NALM6 (cell line): Measurements from ENCODE around the gene GLIPR1.

DNA sequence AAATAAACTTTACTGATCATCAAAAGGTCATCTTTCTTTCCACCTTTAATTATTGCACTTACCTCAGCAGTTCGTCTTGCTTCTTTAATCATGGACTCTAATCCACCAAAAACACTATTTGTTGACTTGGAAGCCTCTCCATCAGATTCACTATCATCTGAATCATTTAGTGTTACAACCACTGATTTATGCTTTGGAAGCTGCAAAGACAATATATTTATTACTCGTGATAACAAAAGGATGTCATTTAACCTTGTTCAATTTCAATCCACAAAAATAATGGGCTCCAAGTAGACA lies 28.3 kb downstream of the ZFC3H1 start:
- PRO-cap = no peak

GRCh38 chr12:71694214-71695006 lies 8.5 kb downstream of the TMEM19 start:
- PRO-cap = bidirectional peak, plus-strand start at chr12:71694715, minus-strand start at chr12:71694626

- PRO-cap = no peak
Measured at GRCh38 chr12:71770830-71771369, 16.2 kb downstream of the RAB21 start.

DNA sequence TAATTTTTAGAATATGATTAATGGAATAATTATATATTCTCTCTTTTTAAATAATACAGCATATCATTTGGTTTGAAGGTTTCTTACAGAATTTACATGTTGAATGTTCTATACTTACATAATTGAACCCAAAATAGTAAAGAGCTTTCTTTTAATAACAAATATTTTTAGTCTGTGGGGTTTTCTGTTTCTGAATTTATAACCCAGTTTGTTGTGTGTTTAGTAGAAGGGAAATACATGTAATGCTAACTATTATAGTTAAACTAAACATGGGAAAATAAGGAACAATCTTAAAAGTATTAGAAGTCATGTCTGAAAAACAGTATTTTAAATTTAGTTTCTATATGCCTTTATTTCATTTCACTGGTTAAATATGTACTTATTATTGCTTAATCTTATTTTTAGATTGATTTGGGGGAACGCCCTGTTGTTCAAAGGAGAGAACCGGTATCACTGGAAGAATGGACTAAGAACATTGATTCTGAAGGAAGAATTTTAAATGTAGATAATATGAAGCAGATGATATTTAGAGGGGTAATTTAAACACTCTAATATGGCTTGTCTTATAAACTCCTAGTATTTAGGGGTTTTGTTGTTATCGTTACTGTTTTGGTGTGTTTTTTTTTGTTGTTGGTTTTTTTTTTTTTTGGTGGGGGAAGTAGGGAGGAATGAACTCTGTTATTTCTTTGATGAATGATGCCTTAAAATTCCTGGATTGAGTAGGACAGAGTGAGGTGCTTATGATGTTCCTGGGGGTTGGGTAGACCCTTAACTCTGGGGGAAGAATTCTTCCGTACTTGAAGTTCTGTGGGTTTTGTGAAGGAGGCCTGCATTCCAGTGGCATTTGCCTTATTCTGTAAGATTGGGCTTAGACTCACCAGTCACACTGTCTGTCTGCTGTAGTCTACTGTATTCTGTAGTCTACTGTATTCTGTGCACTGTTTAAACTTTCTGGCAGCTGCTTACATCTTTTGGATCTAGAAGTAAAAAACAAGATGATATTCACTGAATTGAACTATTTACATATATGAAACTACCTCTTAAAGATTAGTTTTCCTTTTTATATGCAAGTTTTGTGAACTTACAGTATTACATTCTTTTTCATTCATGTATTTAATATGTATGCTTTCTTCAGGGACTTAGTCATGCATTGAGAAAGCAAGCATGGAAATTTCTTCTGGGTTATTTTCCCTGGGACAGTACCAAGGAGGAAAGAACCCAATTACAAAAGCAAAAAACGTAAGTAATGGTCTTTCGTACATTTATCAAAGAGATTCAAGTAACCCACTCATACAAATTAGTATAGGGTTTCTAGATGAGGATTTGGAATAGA lies 42.6 kb upstream of the TPH2 start:
- PRO-cap = no peak

DNA sequence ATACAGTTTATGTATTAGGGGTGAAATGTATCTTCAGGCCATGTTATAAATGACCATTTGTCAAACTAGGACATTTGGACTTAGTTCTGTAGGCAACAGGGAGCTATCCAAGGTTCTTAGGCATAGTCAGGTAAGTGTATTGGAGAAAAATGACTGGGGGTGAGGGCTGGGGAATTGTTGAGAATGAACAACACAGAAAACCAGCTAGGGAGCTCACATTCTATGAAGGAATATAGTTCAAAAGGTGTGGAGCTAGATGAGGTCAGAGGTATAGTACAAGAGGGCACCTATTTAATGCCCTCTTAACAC lies 42.6 kb downstream of the TPH2 start:
- PRO-cap = no peak

DNA sequence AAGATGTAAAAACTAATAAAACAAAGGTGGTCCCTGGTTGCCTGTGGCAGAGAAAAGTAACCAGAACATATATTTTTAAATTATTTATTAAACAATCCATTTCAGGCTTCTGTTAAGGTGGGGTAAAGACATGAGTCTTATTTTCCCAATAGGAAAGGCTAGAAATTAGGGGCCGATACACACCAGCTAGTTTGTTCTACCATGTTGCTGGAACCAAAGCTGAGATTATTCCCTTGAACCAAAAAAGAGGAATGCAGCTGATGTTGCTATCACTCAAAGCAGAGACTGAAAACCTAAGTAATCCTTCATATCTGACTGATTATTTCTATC lies 812.6 kb upstream of the ATXN7L3B start:
- PRO-cap = no peak

GRCh38 chr12:74953425-74953896 lies 256.2 kb downstream of the KCNC2 start:
- PRO-cap = no peak

- PRO-cap = no peak
Measured at GRCh38 chr12:75480438-75481500, at the start of gene GLIPR1. Gene GLIPR1 (plus strand): TSS chr12:75480755.

DNA sequence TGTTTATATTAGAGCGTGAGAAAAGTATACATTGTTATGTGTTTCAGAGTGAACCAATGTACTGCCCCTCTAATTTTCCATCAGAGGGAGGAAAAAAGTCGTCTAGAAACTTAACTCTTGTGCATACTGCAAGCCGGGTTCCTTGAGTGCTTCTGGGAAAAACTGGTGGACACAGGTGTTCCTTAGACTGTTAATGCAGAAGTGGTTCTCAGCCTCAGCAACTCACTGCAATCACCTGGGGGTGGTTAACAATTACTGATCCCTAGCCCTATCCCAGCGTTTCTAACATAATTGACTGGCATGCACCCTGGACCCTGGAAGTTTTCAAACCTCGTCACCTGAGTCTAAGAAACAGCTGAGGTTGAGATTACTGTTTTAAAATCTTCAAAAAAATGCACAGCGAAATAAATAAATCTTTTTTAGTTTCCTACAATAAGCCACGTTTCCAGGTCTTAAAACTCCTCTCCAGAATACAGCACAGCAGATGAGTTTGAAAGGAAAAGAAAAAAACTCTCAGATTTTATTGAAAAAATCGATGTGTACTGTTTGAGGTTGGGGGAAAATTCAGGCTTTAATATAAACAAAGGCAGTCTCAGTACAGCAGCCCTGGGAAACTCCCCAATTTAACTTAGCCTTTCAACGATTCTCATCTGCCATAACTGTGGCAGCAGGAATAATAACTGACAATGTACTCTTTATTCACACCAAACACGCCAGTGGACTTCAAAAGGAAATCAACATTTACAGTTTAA lies 98.4 kb downstream of the NAP1L1 start:
- PRO-cap = no peak

- PRO-cap = no peak
Measured at GRCh38 chr12:76025795-76026178, 58.7 kb downstream of the NAP1L1 start.

GRCh38 chr12:76029766-76030440 lies 54.6 kb downstream of the NAP1L1 start:
- PRO-cap = no peak

DNA sequence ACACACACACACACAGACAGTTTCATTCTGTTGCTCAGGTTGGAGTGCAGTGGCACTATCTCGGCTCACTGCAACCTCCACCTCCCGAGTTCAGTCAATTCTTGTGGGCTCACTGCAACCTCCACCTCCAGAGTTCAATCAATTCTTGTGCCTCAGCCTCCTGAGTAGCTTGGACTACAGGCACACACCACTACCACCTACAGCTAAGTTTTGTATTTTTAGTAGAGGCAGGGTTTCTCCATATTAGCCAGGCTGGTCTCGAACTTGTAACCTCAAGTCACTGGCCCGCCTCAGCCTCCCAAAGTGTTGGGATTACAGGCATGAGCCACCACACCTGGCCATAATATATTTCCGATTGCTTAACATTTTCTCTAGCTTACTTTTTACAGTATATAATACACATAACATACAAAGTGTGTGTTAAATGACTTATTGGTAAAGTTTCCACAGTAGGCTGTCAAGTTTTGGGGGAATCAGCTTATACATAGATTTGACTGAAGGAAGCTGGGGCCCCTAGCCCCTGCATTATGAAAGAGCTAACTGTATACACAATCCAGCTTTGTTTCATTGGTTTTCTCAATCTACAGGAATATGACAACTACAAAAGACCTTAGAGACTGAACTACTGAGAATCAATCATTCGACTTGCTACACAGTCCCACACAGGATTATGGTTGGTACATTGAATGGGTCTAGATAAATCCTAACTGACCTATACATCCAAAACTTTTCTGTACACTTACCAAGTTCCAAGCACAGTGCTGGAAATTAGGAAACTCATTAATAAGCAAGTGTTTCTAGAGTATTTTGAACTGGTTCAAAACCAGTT lies 43.7 kb downstream of the NAP1L1 start:
- PRO-cap = no peak

DNA sequence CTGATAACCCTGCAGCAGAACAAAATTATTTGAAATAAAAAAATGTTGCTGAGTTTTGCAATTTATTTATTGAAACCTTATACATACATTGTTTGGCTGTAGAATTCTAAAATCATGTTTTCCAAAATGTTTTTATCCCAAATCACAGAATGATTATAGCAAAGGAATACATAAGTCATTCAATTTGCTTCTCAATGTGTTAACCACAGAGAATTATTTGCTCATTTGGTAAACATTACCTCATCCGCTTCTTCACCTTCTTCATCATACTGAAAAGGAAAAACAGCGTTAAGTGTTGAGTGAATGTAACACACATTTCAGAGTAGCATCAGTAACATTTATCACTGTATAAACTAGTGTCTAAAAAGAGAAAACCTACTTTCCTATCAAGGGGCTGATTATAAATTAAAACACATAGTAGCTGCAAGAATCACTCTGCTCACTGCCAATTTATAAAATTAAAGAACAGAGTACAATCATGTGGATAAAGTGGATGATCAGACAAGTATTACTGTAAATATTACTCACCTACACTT lies 34.9 kb downstream of the NAP1L1 start:
- PRO-cap = no peak

GRCh38 chr12:76467566-76468340 lies 91.8 kb downstream of the OSBPL8 start:
- PRO-cap = no peak

DNA sequence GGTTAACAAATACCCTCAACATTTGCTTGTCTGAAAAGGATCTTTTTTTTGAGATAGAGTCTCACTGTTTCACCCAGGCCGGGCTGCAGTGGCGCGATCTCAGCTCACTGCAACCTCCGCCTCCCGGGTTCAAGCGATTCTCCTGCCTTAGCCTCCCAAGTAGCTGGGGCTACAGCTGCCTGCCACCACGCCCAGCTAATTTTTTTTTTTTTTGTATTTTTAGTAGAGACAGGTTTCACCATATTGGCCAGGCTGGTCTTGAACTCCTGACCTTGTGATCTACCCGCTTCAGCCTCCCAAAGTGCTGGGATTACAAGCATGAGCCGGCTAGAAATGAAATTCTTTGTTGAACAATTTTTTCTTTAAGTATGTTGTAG lies 45.5 kb downstream of the OSBPL8 start:
- PRO-cap = no peak

DNA sequence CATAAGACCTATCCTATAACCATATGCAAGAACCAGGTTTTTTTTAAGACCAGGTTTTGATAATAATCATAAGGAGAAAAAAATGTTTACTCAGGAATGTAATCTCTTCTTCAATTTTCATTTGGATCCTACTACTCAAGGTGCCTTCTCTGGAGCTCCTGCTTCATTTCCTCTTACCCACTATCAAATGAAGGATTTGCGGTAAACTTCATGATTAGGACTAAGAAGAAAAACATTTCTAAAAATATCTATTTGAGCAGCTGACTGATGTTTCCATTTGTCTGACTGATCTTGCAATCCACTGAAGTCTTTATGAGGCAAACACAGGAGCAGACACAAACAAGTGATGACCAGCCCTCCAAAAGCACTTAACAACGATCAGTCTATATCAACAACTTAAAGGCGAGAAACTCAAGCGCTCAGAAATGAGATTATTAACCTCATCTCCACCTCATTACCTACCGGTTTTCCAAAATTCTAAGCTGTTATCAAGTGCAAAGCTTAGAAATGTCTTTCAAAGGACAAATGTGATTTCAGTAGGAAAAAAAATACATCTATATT lies 26.3 kb downstream of the OSBPL8 start:
- PRO-cap = no peak

GRCh38 chr12:76782229-76782797 lies 18.4 kb downstream of the ZDHHC17 start:
- PRO-cap = no peak

DNA sequence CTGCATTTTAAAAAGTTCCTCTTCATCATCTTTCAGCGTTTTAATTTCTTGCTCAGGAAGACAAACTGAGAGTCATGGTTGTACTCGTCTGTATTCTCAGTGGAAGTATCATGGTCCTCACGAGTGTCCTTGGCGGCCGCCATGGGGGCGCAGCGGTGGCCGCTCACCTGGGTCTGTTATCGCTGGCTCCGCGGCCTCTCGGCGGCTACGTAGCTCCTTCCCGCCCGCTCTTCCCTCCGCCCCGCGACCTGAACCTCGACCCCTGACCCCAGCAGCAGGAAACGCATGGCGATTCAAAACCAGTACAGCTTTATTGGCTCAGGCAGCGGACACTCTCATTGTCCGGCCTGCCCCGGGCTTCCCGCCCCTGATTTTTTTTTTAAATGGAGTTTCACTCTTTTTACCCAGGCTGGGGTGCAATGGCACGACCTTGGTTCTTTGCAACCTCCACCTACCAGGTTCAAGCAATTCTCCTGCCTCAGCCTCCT lies 80.8 kb downstream of the E2F7 start:
- PRO-cap = no peak

- PRO-cap = no peak
Measured at GRCh38 chr12:77062816-77063225, 2.5 kb downstream of the E2F7 start.

GRCh38 chr12:77064758-77065411 lies 484 bp downstream of the E2F7 start:
- PRO-cap = bidirectional peak, plus-strand start at chr12:77065234, minus-strand start at chr12:77065228